Neural progenitor cell (in vitro differentiated cells): ENCODE results near the genes ZSWIM7 and LRRC75A.

DNA sequence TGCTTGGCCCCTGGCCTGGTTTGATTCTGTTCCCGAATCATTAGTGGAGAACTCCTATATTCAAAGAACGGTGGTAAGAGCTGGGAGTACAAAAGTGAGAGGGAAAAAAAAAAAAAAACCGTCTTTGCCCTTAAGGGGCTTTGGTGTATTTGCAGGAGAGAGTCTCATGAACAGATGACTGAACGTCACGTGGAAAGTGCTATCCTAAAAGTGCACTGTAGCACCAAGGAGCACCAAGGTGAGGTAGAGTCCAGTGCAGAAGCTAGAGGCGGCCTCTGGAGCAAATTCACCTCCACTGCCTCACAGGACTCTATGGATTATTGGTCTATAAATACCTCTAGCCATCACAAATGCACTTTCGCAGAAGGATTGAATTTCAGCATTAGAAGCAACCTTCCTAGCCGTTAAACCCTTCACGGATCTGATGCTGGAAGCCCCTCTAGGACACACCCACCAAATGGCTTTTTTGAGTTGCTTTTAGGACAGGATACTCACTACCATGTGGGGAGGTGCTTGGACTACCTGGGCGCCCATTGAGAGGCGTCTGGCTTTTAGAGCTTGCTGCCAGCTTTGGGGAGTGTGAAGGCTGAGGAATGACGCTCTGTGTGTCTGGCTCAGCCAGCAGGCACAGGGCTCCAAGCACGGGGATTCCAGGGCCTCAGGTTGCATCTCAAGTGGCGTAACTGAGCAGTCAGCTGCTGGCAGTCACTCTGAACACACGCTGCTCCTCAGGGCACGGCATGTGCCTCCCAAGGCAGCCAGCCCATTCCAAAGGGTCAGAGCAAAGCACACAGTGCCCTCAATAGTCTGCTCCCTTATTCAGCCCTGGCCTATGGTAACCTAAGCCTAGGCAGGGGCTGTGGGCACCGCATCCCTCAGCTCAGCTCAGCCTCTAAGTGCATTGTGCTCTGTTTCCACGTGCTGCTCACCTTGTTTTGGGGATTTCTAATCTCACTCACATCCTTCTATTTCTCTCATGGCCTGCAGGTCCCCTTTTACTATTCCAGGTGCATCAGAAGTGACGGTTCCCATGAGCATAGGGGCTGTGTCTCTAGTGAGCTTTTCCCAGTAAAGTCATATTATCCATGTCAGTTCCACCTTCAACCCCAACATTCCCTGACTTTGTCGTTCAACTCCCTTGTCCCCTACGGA, 52.6 kb downstream of the CDRT4 start:
- RAMPAGE, long total RNA = no peak

GRCh38 chr17:15473663-15474089, 6.3 kb upstream of the CDRT4 start:
- RAMPAGE, long total RNA = no peak

DNA sequence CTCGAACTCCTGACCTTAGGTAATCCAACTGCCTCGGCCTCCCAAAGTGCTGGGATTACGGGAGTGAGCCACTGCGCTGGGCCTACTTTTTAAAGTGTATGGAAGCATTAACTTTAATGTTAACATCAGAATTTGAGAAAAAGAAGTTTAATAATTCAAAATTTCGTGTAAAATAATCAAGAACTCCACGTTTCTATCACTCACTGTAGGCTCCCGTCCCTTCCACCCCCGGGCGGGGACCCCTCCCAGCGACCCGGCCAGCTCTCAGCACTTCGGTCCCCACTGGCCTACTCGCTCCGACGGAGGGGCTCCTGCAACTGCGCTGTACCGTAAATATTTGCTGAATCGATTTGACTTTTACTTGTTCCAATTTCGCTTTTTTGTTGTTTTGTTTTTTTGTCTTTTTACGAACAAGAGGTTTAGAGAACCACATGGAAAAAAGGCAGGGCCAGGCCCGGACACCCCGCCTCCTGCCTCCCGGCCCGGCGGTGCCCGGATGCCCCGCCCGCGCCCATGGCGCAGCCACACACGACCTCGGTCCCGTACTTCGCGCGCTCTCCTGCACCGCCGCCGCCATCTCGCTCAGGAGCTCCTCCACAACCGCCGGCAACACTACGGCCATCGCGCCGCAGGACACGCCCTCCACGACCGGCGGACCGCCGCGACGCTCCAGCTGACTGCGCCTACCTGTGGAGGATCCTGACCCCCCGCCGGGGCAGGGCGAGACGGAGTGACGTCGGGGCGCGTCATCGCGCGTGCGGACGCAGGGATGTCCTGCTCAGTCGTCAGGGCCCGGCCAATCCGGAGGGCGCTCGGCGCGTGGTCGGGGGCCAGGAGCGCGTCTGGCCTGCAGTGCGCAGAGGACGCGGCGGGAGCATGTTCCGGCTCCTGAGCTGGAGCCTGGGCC, at the start of gene ZSWIM7:
Gene ZSWIM7 (minus strand): TSS at position 732 of the 907 bp plus-strand sequence.
- RAMPAGE, long total RNA = start-site peak on the minus strand centred at position 682 of the sequence, 95 bp wide, 397 and 547 reads in 2 replicates

DNA sequence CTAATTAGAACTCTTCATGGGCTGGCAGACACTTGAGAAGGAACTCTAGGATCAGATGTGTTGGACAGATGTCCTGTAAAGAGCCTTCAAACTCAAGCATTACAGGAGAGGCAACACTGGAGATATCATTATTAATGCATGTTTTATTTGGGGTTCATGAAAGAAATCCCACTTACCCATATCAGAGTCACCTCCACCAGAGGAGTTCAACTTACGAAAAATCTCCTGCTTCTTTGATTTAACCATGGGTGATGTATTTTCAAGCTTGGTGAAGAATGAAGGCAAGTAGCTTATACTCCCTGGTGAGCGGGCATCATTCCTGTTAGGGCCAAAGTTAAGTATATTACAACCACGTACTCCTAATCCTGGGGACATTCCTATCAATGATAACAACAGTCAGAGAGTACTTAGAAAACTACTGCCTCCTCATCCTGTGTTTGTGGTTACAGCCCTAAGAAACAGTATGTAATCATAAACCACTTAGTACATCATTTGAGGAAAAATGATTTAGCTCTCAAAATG, 47.2 kb downstream of the TTC19 start:
- RAMPAGE, long total RNA = no peak

GRCh38 chr17:16061502-16062224, 62.0 kb downstream of the TTC19 start:
- RAMPAGE, long total RNA = no peak

- RAMPAGE, long total RNA = no peak
These were observed 71.8 kb downstream of the TTC19 start for GRCh38 chr17:16071433-16071780.

DNA sequence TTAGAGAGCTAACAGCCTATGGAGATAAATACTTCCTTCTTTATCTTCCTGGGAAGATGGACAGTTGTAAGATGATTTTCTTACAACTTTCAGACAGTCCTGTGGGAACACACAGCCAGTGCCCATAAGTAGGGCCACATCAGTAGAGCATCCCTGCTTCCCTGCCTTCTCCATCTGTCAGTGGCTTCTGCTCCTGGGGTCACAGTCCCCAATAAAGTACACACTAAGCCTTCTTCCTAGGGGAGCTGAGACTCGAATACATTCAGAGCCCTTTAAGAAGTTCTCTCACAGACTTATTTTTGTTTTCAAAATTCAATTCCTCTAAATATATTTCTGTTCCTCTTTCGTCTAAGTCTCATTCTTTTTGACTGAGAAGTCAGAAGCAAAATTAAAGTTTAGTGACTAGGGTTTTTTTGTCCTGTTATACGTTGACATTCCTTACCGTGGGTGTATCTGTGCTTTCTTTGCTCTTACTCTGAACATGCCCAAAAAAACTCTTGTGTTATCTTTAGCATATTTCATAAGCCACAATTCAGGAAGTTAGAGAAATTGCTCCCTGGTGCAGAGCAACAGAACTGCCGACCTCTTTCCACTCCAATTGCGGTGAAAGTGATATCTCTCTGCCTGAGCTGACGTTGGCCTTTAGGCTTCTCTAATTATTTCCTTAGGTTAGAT, 65.9 kb downstream of the CENPV start:
- RAMPAGE, long total RNA = no peak

GRCh38 chr17:16348487-16349080, 4.7 kb downstream of the CENPV start:
- RAMPAGE, long total RNA = no peak

DNA sequence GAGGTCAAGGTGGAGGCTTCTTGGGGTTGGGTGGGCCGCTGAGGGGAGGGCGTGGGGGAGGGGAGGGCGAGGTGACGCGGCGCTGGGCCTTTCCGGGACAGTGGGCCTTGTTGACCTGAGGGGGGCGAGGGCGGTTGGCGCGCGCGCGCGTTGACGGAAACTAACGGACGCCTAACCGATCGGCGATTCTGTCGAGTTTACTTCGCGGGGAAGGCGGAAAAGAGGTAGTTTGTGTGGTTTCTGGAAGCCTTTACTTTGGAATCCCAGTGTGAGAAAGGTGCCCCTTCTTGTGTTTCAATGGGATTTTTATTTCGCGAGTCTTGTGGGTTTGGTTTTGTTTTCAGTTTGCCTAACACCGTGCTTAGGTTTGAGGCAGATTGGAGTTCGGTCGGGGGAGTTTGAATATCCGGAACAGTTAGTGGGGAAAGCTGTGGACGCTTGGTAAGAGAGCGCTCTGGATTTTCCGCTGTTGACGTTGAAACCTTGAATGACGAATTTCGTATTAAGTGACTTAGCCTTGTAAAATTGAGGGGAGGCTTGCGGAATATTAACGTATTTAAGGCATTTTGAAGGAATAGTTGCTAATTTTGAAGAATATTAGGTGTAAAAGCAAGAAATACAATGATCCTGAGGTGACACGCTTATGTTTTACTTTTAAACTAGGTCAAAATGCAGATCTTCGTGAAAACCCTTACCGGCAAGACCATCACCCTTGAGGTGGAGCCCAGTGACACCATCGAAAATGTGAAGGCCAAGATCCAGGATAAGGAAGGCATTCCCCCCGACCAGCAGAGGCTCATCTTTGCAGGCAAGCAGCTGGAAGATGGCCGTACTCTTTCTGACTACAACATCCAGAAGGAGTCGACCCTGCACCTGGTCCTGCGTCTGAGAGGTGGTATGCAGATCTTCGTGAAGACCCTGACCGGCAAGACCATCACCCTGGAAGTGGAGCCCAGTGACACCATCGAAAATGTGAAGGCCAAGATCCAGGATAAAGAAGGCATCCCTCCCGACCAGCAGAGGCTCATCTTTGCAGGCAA, 668 bp downstream of the UBB start:
- RAMPAGE, long total RNA = no peak

GRCh38 chr17:16463502-16464090, 28.4 kb downstream of the LRRC75A start:
- RAMPAGE, long total RNA = no peak

GRCh38 chr17:16470148-16470731, 21.8 kb downstream of the LRRC75A start:
- RAMPAGE, long total RNA = no peak

DNA sequence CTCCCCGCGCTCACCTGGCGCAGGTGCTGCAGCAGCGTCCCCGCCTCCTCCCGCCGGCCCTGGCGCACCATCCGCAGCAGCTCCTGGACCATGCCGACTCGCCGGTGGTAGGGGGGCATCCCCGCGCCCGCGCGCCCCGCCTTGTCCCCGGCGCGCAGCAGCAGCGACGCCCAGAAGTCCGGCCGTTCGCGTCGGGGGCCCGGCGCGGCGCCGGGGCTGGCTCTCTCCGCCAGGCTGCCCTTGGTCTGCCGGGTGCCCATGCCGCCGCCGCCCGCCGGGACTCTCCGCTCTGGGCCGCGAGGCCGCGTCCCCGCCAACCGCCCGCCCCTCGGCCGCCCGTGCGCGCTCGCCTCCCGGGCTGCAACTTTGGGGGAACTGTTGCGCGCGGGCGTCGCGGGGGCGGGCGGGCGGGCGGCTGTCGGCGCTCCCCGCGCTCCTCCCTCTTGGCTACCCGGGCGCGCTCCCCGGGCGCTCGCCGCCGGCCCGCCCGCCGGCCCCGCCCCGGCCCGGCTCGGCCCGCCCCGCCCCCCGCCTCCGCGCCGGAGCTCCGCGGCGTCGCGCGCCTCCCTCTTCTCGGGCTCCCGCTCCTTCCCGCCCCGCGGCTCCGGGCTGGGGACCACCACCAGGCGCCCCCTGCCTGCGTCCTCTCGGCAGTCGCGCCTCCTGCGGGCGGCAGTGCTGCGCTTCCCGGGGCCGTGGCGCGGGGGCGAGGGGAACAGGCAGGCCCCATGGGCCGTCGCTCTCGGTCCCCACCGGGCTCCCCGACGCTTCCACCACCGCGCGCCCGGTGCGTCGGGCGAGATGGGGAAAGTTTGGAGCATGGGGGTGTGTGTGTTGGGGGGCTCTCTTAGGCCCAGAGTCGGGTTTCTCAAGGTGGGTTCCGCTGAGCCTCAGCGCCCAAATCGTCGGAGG, at the start of gene LRRC75A:
Gene LRRC75A (minus strand): TSS at position 463 of the 912 bp plus-strand sequence.
- RAMPAGE, long total RNA = no peak

DNA sequence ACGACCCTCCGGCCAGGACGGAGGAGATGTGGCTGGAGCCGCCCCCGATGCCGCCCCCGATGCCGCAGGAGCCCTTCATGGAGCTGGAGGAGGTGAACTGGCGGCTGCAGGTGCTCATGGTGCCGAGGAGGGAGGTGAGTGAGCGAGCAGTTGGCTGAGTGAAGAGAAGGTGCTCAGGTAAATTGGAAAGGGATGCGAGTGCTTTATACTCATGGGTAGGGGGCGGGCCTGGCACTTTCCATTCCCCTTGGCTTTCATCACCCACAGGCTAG, 132.3 kb downstream of the CCDC144A start:
- RAMPAGE, long total RNA = no peak

GRCh38 chr17:17010513-17010929, 31.7 kb upstream of the MPRIP start:
- RAMPAGE, long total RNA = no peak

DNA sequence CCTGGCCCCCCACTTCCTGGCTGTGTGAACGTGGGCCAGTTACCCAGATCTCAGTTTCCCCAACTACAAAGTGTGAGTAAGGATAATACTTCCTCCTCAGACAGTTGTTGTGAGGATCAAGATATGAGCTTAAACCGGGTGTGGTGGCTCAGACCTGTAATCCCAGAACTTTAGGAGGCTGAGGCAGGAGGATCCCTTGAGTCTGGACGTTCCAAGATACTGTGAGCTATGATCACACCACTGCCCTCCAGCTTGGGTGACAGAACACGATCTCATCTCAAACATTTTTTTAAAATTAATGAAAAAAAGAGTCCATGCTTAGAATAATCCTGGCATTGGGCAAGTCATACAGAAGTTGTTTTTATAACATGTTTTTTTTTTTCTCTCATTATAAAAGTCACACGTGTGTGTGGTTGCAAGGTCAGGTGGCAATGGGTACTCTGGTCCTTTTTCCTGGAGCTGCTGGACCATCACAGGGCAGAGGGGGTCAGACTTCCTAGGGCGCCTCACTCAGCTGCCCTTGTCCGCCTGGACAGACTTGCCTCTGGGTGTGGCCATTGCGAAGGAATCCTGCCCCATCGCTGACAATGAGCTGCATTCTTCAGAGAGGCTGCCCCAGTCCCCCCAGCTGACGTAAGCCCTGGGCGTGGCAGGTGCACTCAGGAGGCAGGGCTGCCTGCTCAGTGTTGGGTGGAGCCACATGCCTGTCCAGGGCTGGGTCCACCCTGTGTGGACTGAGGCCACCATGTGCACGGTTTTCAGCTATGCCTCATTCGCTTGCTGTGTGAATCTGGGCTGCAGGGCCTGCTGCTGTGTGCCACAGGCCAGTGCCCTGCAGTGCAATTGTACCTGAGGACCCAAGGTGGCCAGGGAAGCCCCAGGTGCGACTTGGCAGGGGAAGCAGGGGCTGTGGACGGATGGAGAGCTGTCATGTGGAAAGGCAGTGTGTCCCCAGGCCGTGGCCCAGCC, 14.3 kb upstream of the MPRIP start:
- RAMPAGE, long total RNA = no peak

DNA sequence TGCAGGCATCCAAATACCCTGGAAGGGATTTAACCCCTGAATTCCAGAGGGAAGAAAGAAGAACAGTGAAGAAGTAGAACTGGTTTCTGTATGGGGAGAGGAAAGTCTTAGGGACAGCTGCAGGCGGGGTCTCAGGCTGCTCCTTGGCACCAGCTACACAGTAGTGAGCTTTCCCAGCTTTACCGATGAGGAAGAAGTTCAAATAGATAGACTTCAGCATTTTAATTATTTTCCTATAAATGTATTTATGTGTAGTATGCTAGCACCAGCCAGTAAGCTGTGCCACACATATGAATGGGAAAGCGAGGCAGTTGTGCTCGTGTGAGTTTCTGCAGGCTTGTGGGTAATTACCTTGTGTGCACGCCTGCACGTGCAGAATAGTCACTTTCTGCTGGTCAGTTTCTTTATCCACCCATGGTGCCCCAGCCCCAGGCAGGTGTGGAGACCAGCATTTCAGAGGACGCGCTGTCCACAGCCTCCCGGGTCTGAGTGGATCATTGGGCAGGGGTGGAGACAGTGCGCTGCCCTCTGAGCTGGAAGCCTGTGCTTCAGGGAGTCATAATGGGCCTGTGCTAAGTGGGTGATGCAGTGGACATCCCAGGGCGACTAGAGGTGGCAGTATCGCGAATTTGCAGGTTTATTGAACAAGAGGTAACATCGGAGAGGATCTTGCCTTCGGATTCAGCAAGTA, 18.3 kb downstream of the PLD6 start:
- RAMPAGE, long total RNA = no peak

GRCh38 chr17:17203020-17203618, 3.0 kb downstream of the PLD6 start:
- RAMPAGE, long total RNA = no peak

DNA sequence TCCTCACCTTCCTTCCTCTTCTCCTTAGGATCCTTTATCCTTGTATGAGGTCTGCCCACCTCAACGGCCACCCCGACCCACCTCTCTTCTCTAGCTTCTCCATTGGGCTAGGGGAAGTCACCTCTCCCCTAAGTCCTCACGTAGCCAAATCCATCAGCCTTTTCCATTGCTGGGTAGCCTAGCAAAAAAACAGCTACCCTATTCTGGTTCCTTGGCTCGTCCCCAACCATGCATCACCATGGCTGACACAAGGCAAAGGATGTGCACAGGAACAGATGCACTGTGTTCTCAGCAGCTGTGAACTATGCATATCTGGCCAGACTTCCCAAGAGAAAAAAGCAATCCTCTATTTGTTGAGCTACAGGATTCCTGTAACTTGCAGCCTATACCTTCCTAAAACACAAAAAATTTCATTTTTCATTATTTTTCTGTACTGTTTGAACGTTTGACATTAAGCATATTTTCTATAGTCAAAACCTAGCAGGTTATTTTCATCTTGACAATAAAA, 22.0 kb downstream of the COPS3 start:
- RAMPAGE, long total RNA = no peak

GRCh38 chr17:17376968-17378047, 74.1 kb downstream of the NT5M start:
- RAMPAGE, long total RNA = no peak

GRCh38 chr17:17387981-17388487, 84.9 kb downstream of the NT5M start:
- RAMPAGE, long total RNA = no peak